Heart right ventricle (tissue), 2 donors: ENCODE measurements around the genes EHD1, ATG2A and CDC42EP2.

GRCh38 chr11:64852539-64853473 lies 8.4 kb upstream of the CDC42BPG start:
- PRO-cap, 2 experiments = no peak in any of the 2 experiments

DNA sequence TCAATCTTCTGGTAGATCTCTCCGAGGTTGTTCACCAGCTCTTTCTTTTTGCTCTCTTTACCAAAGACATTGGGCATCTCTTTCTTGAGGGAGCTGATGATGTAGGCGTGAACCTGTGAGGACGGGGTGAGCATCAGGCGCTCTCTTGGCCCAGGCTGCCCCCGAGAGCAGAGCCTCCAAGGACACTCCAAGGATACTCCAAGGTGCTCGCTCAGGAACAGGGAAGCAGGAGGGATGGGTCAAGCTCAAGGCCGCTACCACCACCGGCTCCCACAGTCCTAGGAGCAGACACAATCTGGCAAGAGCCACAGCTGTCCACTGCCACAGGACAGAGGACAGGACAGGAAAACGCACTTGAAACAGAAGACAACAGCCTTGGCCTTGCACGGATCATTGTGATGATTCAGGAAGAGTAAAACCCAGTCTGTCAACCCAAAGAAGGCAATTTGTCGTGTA lies 10.9 kb upstream of the CDC42BPG start:
- PRO-cap, 2 experiments = no peak in any of the 2 experiments

- PRO-cap, 2 experiments = peak in 2 of 2 experiments; most common plus-strand start chr11:64877725 (in 1); most common minus-strand start chr11:64878621 (in 2)
Measured at GRCh38 chr11:64877666-64878740, at the start of gene EHD1. TSS of gene EHD1 (minus strand) at chr11:64878621.

- PRO-cap, 2 experiments = no peak in any of the 2 experiments
Measured at GRCh38 chr11:64893739-64894709, 15.6 kb upstream of the EHD1 start.

- PRO-cap, 2 experiments = no peak in any of the 2 experiments
Measured at GRCh38 chr11:64911782-64912165, 5.2 kb downstream of the ATG2A start.

- PRO-cap, 2 experiments = no peak in any of the 2 experiments
Measured at GRCh38 chr11:64914262-64914774, 2.7 kb downstream of the ATG2A start.

DNA sequence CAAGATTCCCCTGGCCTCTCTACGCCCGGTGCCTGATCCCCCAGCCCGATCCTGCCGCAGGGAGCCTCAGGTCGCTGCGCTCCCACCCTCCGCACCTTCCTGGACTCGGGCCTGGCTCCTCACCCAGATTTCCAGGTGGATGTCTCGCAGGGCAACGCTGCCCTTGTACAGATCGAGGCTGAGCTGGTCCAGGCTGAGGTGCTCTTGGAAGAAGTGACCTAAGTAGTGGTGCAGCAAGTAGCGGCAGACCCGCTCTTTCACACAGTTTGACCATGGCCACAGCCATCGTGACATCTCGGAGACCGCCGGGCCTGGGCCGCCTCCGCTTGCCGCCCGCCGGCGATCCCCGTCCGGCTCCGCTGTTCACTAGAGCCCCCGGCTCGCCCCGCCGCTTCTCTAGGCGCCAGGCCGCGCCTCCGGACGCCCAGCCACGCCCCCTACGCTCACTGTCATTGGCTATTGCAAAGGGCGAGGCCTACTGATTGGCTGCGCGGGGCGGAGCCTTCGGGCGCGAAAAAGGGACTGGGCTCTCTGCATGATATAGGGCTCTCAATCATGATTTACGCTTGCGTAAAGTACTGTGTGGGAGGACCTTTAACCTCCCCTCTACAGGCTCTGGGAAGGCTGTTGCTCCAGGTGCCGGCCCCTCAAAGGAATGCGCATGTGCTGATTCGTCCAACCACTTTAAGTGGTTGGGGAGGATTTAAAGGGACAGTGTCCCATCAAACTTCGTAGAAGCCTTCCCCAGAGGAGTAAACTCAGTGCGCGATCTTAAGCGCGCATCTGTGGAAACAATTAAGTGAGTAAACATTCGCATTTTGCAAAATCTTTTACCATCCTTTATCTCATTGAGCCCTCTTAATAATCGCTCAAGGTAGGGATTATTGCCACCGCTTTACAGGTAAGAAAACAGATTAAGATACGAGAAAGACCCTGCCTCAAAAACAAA lies at the start of gene ATG2A:
TSS of gene ATG2A (minus strand) at position 368 of the 949 bp plus-strand sequence.
- PRO-cap, 2 experiments = peak in 2 of 2 experiments; most common plus-strand start position 732 of the sequence (in 2); most common minus-strand start position 368 of the sequence (in 2)

DNA sequence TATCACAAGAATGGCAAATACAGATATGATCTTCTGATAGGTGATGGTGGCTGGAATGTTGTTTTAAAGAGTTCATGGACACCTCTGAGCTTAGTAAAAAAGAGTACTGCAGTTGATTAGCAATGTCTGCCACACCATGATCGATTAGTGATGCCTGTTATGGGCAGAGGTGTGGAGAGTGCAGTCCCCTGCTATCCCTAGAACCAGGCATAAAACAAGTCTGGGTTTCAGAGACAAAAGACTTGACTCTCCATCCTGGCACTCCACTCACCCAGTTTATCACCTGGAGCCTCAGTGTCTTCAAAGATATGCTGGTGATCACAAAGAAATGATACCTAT lies 1.4 kb upstream of the BATF2 start:
- PRO-cap, 2 experiments = no peak in any of the 2 experiments

DNA sequence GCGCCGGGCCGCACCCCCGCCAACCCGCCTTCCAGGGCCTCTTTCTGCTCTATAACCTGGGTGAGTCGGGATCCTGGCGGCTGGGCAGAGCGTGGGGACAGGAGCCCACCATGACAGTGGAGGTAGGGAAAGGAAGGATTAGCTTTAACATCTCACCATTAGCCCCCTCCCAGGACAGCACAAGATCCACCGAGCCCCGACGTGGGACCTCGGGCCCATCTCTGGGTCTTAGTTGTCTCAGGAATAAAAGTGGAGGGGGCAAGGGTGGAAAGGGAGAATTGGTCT lies 739 bp downstream of the SAC3D1 start:
- PRO-cap, 2 experiments = no peak in any of the 2 experiments

GRCh38 chr11:65047374-65048229 lies 6.6 kb downstream of the SAC3D1 start:
- PRO-cap, 2 experiments = peak in 1 of 2 experiments; most common plus-strand start chr11:65047758 (in 1); most common minus-strand start chr11:65047722 (in 1)

- PRO-cap, 2 experiments = no peak in any of the 2 experiments
Measured at GRCh38 chr11:65096918-65097113, 802 bp downstream of the VPS51 start.

DNA sequence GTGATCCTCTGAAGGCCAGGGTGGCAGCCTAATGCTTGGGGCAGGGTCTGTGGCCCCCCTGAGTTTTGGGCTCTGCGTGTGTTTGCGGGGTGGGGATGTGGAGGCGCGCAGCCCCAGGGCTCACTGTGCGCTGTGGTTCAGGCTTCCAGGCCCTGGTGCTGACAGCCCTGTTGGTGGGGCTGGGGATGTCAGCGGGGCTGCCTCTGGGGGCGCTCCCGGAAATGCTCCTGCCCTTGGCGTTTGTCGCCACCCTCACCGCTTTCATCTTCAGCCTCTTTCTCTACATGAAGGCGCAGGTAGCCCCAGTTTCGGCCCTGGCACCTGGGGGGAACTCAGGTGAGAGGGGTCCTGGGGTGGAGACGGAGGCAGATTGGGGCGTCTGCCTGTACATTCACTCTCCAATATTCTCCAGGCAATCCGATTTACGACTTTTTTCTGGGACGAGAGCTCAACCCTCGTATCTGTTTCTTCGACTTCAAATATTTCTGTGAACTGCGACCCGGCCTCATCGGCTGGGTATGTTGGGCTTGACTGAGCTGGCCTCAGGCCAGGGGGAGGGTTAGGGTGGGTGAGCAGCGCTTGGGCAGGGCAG lies 1.5 kb downstream of the TM7SF2 start:
- PRO-cap, 2 experiments = no peak in any of the 2 experiments

DNA sequence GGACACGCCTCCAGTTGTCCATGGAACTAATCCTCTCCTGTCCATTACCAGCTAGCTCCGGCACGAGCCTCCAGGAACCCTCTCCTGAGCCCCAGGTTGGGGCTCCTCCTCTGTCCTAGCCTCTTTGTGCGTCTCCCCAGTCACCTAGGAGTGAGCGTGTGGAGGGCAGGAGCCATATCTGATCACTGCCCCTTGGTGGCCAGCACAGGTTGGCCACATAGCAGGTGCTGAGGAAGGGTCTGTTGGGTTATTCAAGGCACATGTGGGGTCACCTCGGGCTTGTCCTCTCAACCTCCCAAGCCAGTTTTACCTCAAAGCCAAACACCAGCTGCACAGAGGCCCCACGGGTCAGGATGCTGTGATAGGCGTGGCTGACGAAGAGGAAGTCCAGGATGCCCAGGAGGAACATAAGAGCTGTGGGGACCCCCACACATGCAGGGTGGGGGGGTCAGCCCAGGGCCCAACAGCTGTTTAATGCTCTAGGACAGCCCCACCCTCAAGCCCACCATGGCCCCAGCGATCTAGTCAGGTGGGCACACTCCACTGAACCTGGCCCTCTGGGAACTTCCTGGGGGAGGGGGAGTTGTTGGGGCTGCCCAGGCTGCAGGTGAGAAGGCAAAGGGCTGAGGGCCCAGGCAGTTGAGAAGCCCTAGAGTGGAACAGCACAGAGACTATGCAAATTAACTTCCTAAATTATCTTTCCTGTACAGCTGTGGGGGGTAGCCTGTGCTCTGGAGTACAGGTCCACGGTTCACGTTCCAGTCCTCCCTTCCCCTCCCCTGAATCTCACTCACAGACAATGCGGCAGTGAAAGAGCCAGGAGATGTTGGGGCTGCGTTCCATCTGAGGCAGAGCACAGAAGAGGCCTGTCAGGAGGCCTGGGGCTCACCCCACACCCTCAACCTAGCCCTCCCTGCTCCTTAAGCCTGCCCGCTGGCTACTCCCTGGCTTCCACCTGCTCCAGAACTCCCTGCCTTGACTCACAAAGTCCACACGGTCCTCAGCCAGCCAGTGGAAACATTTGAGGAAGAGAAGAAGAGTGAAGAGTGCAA lies 2.1 kb downstream of the SYVN1 start:
- PRO-cap, 2 experiments = no peak in any of the 2 experiments

DNA sequence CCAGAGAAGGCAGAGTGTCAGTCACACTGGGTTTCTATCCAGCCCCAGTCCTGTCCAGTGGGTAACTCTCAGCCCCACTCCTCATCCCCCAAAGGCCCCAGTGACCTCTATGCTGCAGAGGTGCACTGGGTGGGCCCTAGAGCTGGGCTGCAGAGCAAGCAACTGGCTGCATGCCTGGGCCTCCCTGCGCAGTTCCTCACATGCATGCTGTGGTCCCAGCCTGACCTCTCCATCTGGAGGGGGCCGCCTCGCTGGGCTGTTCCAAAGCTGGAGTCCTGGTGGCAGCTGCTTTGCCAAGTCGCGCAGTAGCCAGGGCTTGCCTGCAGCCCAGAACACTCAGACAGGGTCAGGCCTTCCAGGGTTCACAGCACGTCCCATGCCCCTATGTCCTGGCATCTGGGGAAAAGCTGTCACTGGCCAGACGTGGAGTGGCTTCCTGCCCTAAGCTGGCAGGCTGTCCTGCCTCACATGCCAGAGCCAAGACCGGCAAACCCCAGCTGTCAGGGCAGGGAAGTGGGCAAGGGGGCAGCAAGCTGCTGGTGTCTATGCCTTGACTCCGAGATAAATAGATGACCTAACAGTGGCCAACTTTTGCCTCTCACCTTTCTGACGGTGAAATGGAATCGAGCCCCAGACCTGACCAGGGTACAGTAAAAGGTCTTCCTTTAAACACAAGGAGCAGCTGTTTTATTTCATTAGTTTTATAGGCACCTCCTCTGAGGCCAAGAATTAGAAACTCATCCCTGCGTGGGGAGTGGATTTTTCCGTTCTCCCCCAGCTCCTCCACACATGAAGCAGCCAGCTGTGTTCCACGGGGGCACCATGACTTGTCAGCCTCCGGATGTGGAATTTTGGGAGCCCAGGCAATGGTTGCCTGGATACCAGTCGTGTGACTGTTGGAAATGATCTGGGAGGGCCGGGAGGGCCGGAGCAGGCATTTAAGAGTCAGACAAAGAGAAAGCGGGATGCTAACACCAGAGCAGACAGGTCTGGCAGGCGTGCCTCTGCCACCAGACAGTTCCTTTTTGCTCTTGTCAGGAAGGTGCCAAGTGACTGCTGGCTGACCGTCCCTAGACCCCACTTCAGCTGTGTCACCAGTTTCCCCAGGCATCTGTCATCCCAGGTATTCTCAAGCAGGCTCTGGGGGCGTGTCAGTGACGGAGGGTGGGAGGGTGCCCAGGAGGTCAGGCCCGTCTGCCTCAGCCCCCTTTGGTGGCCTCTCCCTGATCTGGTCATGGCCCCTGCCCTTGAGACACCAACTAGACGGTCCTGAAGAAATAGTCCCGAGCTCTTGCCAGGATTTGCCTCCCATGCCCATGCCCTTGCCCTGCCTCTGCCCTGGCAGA lies 16.2 kb upstream of the CDC42EP2 start:
- PRO-cap, 2 experiments = peak in 2 of 2 experiments; most common plus-strand start position 937 of the sequence (in 2); most common minus-strand start position 235 of the sequence (in 1)

DNA sequence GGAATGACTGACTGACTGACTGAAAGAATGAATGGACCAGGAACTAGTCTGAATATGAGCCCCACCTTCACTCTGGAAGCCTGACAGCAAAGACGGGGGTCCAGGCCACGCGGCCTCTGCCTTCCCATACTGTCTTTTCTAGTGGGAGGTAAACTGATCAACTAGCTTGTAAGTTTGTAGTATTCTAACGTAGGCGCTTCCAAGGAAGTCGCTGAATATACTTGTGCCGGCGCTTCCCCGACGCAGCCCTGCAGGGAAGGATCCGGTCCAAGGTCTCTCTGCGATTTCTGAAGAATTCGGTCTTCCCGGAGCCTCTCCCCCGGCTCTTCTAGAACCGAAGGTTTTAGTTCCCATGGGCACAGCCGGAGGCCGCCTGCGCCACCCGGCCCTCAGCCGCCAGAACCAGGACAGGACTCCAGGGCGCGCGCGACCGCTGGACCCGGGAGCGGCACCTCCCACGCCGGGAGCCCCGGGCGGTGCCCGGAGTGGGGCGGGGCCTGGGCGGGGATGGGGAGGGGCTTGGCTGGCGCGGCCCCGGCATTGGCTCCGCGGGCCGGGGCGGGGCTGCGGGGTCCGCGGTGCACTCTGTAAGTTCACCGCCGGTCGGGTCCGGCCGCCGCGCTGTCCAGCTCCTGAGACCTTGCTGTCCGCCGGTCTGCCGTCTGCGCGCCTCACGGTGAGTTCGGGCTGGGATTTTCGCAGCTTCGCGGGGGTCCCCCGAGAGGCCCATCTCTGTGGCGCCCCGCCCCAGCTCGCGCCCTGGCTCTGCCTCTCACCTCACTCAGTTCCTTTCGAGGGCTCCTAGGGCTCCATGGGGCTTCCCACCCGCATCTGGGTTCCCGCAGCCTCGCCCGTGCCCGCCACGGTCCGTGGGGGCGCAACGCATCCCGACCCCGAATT lies at the start of gene CDC42EP2:
TSS of gene CDC42EP2 (plus strand) at position 588 of the 900 bp plus-strand sequence.
- PRO-cap, 2 experiments = peak in 2 of 2 experiments; most common plus-strand start position 588 of the sequence (in 1); most common minus-strand start position 409 of the sequence (in 1)

DNA sequence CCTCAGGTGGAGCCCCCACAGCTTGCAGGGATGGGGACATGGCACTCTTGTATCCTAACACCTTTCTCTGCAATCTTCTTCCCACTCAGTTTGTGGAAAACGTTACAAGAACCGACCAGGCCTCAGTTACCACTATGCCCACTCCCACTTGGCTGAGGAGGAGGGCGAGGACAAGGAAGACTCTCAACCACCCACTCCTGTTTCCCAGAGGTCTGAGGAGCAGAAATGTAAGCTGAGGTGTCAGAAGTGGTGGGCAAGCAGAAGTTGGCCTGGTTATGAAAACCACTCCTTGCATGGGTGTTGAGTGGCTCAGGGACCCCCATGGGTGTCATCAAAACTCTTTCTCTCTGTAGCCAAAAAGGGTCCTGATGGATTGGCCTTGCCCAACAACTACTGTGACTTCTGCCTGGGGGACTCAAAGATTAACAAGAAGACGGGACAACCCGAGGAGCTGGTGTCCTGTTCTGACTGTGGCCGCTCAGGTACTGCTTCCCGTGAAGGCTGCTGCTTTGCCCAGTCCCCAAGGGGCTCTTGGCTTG lies 8.9 kb upstream of the TIGD3 start:
- PRO-cap, 2 experiments = no peak in any of the 2 experiments

- PRO-cap, 2 experiments = peak in 1 of 2 experiments; most common plus-strand start chr11:65358292 (in 1); most common minus-strand start chr11:65358140 (in 1)
Measured at GRCh38 chr11:65357688-65358466, 3.3 kb downstream of the TIGD3 start.

GRCh38 chr11:65384382-65384940 lies 2.0 kb upstream of the FRMD8 start:
- PRO-cap, 2 experiments = no peak in any of the 2 experiments

DNA sequence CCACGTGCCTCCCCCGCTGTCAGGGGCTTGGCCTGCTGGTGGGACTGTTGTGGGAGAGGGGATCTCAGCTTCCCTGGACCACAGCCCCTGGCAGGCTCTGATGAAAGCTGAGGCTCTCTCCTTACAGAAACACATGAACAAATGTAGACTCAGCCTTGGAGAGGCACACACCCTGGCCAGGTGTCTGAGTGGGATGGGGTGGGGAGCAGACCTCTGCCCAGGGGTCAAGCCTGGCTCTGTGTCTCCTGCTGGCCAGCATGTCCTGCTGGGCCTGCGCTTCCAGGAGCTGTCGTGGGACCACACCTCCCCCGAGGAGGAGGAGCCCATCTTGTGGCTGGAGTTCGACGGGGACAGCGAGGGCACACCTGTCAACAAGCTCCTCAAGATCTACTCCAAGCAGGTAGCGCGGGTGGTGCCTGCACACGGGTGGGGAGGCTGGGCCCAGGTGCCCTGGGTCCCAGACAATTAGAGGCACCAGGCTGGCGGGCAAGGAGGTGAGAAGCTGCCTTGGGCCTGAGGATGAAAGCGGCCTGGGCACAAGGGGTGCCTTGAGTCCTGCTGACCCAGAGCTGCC lies 14.1 kb downstream of the FRMD8 start:
- PRO-cap, 2 experiments = no peak in any of the 2 experiments

- PRO-cap, 2 experiments = no peak in any of the 2 experiments
Measured at GRCh38 chr11:65411780-65412598, 25.6 kb downstream of the FRMD8 start.